ENCODE measurements around a stretch of chr1.

- PRO-cap, 4 experiments, result no peak in any of the 4 experiments
- RAMPAGE, long total RNA, 2 experiments, result no peak in any of the 2 experiments
Measured at GRCh38 chr1:155321917-155322557, 1.3 kb downstream of the RUSC1 start.

DNA sequence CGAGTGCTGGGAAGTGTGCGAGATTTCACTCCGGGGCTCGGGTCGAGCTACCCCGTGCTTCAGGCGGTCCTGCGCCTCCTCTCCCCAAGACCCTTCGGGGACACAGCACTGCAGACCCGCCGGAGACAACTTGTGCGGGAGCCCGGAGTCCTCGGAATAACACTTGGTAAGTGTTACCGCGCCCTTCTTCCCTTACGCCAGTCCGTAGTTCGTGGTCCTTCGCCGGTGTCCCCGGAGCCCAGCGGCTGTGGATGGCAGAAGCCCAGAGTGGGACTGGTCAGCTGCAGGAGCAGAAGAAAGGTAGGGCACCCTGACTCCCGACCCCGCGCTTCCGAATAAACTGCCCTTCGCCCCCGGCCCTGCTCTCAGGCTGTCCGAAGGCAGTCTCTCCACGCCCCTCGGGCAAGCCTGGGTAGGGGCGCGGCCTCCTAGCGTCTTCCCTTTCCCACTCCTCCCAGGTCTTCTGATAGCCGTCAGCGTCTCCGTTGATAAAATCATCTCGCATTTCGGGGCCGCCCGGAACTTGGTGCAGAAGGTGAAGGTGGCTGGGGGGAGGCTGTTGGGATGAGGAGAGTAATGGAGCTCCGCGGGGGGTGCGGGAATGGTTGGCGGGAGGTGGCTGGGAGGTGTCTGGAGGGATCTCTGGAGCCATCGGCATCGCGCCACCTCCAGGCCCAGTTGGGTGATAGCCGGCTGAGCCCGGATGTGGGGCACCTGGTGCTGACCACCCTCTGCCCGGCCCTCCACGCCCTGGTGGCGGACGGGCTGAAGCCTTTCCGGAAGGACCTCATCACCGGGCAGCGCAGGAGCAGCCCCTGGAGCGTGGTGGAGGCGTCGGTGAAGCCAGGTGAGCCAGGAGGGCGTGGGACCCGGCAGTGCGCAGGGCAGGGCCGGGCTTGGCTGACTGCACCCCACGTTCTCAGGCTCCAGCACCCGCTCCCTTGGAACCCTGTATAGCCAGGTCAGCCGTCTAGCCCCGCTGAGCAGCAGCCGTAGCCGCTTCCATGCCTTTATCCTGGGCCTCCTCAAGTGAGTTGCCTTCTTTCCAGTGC, 4.3 kb downstream of the RUSC1 start:
- PRO-cap, 4 experiments, result no peak in any of the 4 experiments
- RAMPAGE, long total RNA, 2 experiments, result no peak in any of the 2 experiments

DNA sequence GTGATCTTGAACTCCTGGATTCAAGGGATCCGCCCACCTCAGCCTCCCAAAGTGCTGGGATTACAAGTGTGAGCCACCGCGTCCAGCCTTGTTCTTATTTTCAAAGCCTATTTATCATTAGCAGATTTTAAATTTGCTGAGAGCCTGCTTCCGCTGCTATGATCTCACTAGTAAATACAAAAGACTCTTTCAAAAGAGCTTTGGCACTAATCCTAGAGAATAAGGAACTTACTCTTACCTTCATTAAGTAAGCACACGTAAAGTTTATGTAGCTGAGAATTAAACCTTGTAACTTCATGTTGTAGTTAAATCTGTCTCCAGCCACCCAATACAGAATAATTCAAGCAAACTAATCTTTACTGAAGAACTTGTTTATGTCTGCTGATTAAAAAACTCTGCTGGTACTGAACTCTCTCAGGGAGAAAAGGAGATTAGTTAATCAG, 72.2 kb downstream of the RUSC1 start:
- PRO-cap, 4 experiments, result no peak in any of the 4 experiments
- RAMPAGE, long total RNA, 2 experiments, result no peak in any of the 2 experiments

GRCh38 chr1:155438151-155438998, 117.7 kb downstream of the RUSC1 start:
- PRO-cap, 4 experiments, result peak in 3 of 4 experiments; most common minus-strand start chr1:155438526 (in 2)
- RAMPAGE, long total RNA, 2 experiments, result no peak in any of the 2 experiments

- PRO-cap, 4 experiments, result no peak in any of the 4 experiments
- RAMPAGE, long total RNA, 2 experiments, result no peak in any of the 2 experiments
Measured at GRCh38 chr1:155456571-155456999, 106.0 kb downstream of the ASH1L start.

DNA sequence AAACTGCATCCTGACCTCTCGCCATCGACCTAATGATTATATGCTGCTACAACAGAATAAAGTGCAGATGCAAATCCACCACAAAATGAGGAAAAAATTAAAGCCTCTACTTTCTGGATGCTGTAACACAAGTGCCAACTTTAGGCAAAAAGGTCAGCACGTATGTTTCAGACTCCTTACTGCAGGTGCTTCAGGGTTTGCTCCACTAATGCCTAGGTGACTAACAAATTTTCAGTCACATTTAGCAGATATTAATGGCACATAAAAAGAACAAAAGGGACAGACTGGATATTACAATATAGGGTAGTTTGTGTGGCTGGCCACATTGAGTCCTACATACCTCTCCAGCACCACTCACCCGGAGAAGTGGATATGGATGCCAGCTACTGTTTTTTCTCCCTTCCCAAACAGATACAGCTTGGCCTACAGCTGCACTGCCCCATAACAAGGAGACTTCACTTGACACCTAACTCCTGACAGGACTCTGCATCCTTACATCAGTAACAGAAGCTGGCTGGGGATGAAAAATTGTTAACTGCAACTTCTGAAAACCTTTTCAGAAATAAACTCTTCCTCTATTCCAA, 9.7 kb downstream of the YY1AP1 start:
- PRO-cap, 4 experiments, result no peak in any of the 4 experiments
- RAMPAGE, long total RNA, 2 experiments, result no peak in any of the 2 experiments

DNA sequence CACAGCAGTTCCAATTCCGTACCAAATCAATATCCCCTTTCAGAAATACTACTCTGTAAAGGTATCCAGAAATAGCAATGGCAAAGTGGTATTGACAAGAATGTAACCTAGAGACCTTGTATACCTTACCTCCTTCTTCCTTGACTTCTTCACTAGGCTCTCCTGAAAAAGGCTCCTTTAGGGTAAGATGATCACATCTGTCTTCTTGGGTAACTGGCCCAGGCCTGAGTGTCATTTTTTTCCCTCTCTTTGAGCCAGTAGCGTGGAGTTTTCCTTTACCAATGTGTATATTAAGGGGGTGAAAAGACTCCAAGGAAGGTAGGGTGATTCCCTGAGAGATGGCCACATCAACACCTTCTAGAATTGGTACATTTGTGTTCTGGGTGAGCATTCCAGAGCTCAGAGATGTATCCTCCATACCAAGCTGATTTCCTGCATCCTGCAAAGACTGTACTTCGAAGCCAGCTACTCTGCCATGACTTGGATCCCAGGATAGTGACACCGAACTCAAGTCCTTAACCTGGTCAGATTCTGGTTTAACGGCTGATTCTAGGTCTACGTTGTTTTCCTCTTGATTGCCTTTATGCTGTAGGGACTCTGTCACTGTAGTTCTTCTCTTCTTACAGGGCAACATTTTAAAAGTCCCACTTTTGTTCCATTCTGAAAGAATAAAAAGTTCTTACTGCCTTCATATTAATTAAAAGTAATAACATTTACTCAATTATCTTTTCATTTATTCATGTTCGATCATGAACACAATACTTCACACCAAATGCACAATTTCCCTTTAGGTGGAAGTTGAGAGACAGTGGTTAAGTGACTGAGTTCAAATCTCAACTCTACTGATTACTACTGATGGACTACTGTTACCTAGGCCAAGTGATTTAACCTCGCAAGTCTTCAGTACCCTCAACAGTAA, 3.6 kb downstream of the GON4L start:
- PRO-cap, 4 experiments, result no peak in any of the 4 experiments
- RAMPAGE, long total RNA, 2 experiments, result start-site peak on the minus strand in 1 of 2 experiments, centred at position 229 of the sequence, 38 reads per replicate

DNA sequence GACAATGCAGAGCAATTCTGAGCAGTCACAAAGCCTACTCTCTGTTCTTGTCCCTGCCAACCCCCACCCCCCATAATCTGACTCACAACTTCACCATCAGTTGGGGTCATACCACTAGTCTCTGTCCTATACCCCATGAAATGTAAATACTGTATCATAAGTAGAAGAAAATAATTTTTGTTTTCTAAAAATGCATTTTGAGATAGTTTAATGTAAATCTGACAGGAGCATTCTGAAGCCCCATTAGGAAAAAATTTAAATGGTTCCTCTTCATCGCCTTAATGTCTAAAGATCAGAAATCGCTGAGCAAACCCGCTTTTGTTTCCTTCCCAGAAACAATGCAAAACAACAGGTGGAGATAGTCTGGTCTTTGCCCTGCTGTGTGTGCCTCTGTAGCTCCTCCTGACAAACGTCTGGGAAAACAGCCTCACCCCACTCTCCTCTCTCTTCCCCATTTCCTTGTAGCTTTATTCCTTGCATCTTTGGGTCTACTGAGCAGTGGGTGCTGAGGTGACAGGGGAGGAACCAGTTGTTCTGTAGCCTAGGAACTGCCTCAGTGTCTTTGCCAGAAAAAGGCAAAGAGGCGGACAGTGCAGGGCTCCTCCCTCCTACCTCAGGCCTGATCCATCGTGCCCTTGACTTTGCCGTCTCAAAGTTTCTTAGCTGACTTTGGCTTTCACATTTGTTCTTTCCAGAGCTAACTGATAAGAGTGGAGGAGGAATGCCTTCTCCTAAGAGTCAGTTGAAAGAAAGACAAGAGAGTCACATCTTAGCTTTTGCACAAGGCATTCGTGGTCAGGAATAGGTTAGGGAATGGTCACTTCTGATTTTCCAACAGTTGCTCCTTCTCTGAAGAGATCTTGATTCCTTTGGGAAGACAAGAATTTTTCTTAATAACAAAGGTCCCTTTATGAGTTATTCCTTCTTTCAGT, 24.7 kb downstream of the SYT11 start:
- PRO-cap, 4 experiments, result no peak in any of the 4 experiments
- RAMPAGE, long total RNA, 2 experiments, result no peak in any of the 2 experiments

- PRO-cap, 4 experiments, result no peak in any of the 4 experiments
- RAMPAGE, long total RNA, 2 experiments, result no peak in any of the 2 experiments
Measured at GRCh38 chr1:155968880-155969257, 9.5 kb downstream of the ARHGEF2 start.

GRCh38 chr1:155977024-155978018, 1.0 kb downstream of the ARHGEF2 start:
- PRO-cap, 4 experiments, result peak in 2 of 4 experiments; most common plus-strand start chr1:155977318 (in 1); most common minus-strand start chr1:155977288 (in 1)
- RAMPAGE, long total RNA, 2 experiments, result no peak in any of the 2 experiments

- PRO-cap, 4 experiments, result peak in 4 of 4 experiments; most common minus-strand start chr1:156001685 (in 4)
- RAMPAGE, long total RNA, 2 experiments, result no peak in any of the 2 experiments
Measured at GRCh38 chr1:156001580-156001942, 19.2 kb downstream of the SSR2 start.

DNA sequence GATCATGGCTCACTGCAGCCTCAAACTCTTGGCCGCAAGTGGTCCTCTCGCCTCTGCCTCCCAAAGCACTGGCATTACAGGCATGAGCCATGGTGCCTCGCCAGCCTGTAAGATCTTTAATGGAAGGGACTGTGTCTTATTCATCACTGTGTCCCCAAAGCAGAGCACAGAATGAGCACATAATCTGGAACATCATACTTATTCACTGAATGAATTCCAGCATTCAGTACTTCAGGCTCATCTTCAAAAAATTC, 9.6 kb downstream of the SSR2 start:
- PRO-cap, 4 experiments, result peak in 1 of 4 experiments; most common minus-strand start position 112 of the sequence (in 1)
- RAMPAGE, long total RNA, 2 experiments, result no peak in any of the 2 experiments

GRCh38 chr1:156054482-156054706, 188 bp upstream of the LAMTOR2 start:
- PRO-cap, 4 experiments, result peak in 4 of 4 experiments; most common minus-strand start chr1:156054627 (in 3)
- RAMPAGE, long total RNA, 2 experiments, result no peak in any of the 2 experiments

GRCh38 chr1:156074288-156075037, 7.8 kb downstream of the MEX3A start:
- PRO-cap, 4 experiments, result no peak in any of the 4 experiments
- RAMPAGE, long total RNA, 2 experiments, result no peak in any of the 2 experiments

GRCh38 chr1:156081787-156082330, 406 bp downstream of the MEX3A start:
- PRO-cap, 4 experiments, result no peak in any of the 4 experiments
- RAMPAGE, long total RNA, 2 experiments, result no peak in any of the 2 experiments

- PRO-cap, 4 experiments, result no peak in any of the 4 experiments
- RAMPAGE, long total RNA, 2 experiments, result no peak in any of the 2 experiments
Measured at GRCh38 chr1:156117679-156118145, 3.2 kb downstream of the LMNA start.

DNA sequence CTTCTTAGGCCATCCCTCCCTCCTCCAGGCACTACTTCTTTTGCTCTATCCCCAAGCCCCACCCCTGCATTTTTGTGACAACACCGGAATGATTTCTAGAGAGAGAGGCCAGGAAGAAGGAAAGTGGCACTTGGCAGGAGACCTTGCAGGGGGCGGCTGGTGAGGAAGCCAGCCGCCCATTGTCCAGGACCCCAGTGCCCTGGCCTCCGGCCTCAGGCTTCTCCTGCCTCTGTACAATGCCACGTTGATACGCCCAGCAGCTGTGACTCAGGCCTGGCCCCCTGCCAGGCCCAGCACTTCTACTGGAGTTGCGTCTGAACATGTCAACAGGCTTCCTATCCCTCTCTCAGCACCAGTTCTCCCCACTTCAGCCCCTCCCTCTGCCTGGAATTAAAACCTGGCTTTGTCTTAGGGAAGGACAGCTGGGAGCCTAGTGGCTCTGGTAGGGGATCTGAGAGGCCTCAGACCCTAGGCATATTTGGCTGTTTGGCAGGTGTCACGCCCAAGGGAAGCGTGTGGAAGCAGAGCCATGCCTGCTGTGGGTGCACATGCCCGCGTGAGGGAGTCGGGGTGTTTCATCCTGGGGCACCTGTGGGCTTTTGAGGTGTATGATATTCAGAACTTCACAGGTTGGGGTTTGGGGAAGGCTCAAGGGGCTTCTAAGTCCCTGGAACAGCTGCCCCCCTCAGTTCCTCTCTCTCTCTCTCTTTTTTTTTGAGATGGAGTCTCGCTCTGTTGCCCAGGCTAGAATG, 9.3 kb downstream of the LMNA start:
- PRO-cap, 4 experiments, result peak in 4 of 4 experiments; most common plus-strand start position 296 of the sequence (in 3); most common minus-strand start position 231 of the sequence (in 2)
- RAMPAGE, long total RNA, 2 experiments, result no peak in any of the 2 experiments

DNA sequence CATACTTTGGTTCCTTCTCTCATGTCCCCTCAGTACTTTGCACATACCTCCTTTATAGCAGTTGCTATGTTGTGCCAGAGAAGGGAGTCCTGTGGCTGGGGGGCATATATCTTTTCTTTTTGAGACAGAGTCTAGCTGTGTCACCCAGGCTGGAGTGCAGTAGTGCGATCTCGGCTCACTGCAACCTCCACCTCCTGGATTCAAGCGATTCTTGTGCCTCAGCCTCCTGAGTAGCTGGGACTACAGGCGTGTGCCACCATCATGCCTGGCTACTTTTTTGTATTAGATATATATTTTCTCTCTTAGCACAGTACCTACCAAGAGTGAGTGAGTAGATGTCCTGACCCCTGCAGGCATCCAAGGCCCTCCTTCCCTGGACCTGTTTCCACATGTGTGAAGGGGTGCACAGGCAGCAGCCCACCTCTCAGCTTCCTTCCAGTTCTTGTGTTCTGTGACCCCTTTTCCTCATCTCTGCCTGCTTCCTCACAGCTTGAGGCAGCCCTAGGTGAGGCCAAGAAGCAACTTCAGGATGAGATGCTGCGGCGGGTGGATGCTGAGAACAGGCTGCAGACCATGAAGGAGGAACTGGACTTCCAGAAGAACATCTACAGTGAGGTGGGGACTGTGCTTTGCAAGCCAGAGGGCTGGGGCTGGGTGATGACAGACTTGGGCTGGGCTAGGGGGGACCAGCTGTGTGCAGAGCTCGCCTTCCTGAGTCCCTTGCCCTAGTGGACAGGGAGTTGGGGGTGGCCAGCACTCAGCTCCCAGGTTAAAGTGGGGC, 19.3 kb upstream of the SEMA4A start:
- PRO-cap, 4 experiments, result no peak in any of the 4 experiments
- RAMPAGE, long total RNA, 2 experiments, result no peak in any of the 2 experiments

GRCh38 chr1:156137504-156137966, 15.8 kb upstream of the SEMA4A start:
- PRO-cap, 4 experiments, result no peak in any of the 4 experiments
- RAMPAGE, long total RNA, 2 experiments, result no peak in any of the 2 experiments

GRCh38 chr1:156140367-156140759, 13.0 kb upstream of the SEMA4A start:
- PRO-cap, 4 experiments, result no peak in any of the 4 experiments
- RAMPAGE, long total RNA, 2 experiments, result no peak in any of the 2 experiments

Measured in right lobe of liver (tissue), 4 donors.